Paraaortic lymph node (tissue), 1 donor: ENCODE measurements around a stretch of chr17.

DNA sequence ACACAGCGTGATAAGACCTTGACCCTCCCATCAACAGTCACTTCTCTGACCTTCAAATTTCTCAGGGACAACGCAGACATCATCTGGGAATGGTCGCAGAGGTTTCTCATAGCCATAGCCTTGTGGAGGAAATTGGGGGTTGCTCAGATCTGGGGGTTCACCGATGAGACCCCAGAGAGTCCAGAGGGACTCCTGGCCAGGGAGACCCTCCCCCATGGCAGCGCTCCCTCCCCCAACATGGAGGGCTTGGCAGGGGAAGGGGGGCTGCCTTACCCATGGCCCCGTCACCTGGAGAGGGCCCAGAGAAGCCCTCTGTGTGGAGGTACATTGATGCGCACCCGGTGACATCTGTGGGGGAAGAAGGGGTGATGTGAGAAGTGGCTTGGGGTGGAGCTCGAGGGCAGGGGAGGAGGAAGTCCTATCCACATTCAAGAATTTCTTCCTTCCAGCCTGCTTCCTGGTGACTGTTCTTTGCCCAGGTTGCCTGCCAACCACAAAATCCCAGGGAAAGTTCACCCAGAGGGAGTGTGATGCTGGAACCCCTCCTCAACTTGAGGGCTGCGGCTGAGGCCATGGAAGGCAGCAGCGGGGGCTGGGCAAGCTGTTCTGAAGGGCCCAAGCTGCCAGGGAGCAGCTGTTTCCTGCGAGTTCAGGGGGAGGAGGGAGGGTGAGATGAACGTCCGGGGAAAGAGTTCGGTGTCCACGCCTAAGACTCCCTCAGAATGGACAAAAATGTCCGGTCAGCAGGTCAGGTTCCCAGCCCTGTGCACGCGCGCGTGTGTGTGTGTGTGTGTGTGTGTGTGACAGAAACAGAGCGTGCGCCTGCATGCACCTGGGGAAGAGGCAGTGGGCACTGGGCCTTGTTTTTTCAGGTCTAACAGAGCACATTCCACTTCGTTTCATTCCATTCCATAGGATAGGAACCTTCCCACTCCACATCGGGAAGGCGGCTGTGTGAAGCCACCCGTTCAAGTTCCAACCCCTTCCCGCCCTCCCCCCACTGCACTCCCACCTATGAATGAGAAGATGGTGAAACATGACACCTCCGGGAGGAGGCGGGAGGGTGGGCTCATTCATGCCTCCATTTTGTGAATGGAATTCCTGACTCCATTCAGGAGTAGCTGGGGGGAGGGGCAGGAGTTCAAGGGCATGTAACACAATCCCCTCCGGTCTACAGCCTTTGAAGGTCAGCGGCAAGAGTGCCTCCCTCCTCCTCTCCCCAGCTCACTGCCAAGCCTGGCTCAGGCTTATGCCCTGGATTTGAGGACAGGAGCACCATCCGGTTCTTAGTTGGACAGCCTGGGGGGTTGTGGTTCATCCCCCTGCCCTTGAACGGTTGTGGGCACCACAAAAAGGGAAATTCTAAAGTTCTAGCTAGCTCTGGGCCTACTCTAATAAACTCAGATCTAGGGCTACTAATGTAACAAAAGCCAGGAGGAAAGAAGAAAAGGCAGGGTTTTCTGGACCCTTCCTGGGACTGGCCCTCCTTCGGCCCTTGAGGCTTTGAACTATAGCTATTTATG lies 15.7 kb downstream of the ETV4 start:
- PRO-cap: no peak

DNA sequence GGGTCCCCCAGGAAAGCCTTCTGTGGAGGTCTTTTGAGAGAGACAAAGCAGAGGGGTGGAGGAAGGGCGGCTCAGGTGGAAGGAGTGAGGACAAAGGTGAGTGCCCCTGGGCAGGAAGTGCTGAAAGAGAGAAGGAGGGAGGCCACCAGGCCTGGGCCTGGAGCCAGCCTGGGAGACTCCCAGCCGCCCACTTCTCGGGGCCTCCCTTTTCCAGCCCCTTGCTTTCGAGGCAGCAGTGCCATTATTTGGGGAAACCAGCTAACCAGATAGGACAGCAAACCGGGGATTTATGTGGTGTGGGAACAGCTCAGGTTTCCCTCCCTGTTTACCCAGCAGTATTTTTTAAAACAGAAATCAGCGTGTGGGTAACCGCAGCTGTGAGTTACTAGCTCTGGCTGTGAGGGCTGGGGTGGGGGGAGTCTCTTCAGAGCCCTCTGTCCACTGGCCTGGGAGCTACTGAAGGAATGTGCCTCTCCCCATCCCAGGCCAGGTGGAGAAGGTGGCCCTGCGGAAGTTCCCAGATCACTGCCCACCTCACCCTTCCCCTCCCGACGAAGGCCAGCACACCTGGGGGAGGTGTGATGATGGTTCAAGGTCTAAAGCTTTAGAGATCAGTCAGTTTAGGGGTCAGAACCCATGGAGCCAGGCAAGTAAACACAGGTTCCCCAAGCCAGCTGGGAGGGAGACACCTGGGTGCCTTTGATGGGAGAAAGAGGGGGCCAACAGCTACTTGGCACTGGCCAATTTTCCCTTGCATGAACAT lies 8.4 kb upstream of the MEOX1 start:
- PRO-cap: no peak

GRCh38 chr17:43772809-43773733 lies 5.7 kb downstream of the DUSP3 start:
- PRO-cap: unidirectional peak, minus-strand start at chr17:43773488

GRCh38 chr17:43827587-43828243 lies 5.2 kb downstream of the MPP3 start:
- PRO-cap: no peak

DNA sequence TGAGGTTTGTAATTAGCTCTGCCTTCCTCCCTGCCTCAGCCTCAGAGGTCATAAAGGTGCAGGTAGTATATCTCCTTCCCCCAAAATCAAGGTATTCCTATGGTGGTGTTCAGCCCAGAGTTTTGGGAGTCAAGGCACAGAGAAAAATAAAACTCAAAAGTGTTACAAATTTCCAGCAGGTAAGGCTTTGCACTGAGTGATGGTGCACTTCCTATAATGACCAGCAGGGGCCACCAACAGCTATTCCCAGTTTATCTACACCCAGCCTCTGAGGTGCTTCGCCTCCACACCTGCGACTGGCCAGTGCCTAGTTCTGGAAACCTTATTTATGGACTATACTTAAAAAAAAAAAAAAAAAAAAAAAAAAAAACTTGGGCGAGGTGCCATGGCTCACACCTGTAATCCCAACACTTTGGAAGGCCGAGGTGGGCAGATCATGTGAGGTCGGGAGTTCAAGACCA lies 2.8 kb upstream of the MPP2 start:
- PRO-cap: no peak

DNA sequence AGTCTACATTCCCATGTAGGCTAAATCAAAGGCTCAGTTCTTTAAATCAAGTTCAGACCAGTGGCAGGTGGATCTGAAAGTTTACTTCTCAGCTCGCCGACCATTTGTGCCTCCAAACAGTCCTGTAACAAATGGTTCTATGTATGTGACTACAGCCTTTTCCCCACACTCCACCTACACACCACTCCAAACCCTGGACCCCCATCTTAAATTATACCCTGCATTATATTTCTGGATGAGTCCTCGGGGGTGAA lies 19.4 kb upstream of the TMEM101 start:
- PRO-cap: no peak

- PRO-cap: no peak
These were observed 13.4 kb downstream of the LSM12 start for GRCh38 chr17:44052959-44053513.

DNA sequence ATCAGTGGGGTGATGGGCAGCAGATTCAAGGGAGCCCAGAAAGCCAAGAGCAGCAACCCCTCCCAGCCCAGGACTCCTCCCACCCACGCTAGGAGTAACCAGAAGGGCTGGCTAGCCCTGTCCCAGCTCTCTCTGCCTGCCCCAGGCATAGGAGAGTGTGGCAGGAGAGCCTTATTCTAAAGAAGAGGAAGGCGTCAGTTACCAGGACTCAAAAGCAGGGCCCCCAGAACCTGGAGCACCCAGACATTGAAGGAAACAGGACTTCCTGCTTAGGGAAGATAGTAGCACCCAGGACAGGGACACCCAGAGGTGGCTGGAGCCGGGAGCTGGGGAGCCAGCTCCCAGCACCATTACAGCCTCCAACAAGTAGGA lies 10.4 kb downstream of the HDAC5 start:
- PRO-cap: no peak

GRCh38 chr17:44130842-44131272 lies 7.4 kb upstream of the HDAC5 start:
- PRO-cap: no peak

- PRO-cap: no peak
These were observed 3.0 kb upstream of the HROB start for GRCh38 chr17:44138711-44139114.

DNA sequence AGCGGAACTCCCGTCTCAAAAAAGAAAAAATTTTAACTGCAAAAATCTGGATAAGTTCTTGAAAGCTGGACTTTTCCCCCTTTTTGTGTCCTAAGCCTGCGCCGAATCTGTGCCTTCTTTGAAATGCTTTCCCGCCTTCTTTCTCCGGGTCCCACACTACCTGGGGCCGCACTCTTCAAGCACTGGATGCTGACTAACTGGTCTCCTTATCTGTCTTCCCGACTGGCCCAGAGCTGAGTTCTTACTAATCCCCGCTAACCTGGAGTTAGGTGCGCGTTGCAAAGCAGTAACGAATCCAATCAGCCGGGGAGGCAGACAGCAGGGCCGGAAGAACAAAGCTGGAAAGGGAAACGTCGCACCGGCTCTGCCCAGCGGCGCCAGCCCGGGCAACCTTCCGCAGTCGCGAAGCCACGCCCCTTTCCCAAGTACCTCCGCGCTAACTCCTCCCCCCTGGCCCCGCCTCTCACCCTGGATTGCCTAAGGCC lies 424 bp upstream of the TMUB2 start:
- PRO-cap: unidirectional peak, minus-strand start at position 301 of the sequence; unidirectional peak, minus-strand start at position 340 of the sequence; bidirectional peak, plus-strand start outside the sequence, minus-strand start at position 366 of the sequence

GRCh38 chr17:44188560-44189492 lies 2.1 kb downstream of the TMUB2 start:
- PRO-cap: no peak

DNA sequence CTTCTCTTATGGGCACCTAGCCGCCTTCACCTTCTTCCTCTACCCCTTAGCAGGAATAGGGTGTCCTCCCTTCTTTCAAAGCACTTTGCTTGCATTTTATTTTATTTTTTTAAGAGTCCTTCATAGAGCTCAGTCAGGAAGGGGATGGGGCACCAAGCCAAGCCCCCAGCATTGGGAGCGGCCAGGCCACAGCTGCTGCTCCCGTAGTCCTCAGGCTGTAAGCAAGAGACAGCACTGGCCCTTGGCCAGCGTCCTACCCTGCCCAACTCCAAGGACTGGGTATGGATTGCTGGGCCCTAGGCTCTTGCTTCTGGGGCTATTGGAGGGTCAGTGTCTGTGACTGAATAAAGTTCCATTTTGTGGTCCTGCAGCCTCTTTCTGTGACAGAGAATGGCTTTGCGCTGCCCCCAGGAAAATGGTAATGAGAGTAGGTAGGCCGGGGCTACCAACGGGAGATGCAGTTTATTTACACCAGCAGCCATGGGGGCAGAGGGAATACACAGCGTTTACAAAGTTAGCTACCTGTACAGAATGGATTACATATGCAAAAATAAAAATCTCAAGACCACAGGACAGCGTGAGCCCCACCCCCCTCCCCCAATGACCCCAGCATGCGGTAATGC lies 4.7 kb downstream of the TMUB2 start:
- PRO-cap: no peak

DNA sequence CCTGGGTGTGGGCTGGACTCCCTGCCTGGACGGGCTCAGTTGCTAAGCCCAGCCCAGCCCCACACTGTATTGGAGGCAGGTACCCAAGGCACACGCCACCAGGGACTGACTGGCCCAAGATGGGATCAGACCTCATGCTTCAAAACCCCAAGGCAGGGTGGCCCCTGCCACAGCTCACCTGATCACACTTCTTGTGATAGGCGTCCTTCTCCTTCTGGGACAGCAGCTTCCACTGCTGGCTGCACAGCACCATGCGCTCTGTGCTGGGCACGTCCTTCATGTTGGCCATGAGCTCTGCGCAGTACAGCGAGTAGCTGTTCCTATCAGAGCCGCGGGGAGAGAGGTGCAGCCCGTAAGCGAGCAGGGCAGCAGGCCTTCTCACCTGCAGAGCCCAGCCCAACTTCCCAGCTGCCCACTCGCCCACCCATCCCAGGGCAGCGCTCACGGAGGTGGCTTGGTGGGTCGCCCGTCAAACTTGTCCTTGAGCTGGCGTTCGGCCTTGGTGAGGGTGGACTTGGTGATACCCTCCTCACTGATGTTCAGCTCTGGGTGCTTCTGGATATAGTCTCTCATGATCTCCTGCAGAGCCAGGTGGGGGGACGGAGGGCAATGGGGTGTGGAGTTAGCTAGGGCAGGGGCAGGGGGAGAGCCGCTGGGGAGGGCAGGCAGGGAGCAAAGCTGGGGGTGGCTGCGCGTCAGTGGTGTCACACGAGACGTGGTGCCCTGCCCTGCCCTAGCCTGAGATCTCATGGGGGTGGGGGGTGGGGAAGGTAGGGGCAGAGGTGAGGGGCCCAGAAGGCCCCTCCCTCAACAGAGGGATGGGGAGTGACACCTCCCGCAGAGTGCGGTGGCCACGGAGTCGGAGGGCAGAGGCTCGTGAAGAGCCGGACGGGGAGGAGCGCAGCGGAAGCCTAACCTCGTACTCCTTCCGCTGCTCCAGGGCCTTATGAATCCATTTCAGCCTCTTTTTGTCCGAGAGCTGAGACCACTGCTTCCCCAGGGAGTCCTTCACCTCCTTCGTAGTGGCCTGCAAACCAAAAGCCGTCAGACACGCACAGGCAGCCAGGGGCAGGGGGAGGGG lies 7.7 kb downstream of the UBTF start:
- PRO-cap: no peak

DNA sequence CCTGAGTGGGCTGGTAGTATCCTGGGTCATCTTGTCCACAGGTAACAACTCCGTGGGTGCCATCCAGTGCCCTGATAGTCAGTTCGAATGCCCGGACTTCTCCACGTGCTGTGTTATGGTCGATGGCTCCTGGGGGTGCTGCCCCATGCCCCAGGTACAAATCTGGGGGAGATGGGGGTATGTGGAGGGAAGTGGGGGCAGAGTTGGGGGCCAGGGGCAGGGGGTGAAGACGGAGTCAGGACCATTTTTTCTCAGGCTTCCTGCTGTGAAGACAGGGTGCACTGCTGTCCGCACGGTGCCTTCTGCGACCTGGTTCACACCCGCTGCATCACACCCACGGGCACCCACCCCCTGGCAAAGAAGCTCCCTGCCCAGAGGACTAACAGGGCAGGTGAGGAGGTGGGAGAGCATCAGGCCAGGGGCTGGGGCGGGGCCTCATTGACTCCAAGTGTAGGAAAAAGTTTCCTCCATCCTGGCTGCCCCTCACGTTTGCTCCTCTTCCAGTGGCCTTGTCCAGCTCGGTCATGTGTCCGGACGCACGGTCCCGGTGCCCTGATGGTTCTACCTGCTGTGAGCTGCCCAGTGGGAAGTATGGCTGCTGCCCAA lies 5.2 kb downstream of the GRN start:
- PRO-cap: no peak

GRCh38 chr17:44354558-44354943 lies 9.1 kb downstream of the FAM171A2 start:
- PRO-cap: unidirectional peak, minus-strand start at chr17:44354714

- PRO-cap: no peak
These were observed 761 bp upstream of the ITGA2B start for GRCh38 chr17:44390241-44390578.

- PRO-cap: no peak
These were observed 17.2 kb downstream of the GPATCH8 start for GRCh38 chr17:44485716-44486733.

- PRO-cap: no peak
These were observed 23.8 kb upstream of the FZD2 start for GRCh38 chr17:44533446-44533949.

GRCh38 chr17:44664938-44665302 lies 8.7 kb downstream of the MEIOC start:
- PRO-cap: no peak